ENCODE measurements around the gene UBE2F.

DNA sequence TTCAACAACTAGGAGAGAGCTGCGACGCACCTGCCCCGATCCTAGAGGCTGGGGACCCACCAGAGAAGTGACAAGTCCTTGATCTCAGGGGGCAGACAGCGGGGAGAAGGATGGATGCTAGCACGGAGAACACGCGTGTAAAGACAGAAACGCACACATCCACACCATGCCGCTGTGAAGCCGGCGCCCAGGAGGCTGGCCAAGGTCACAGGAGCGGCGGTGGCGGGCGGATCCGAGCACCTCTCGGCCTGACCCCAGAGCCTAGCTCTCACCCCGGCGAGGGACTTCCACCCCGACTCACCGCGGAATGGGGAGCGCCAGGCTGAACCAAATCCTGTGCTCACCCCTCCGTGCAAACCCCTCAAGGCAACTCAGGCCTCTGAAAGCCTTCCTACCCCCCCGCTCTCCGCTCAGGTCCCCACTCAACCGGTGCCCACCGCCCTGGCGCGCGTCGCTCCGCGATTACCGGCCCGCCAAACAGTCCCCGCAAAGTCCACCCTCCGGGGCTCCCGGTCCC is 533 bp upstream of the LRRFIP1 start:
- RRBS = 16% methylated on average over 16 of the region's 39 CpGs

DNA sequence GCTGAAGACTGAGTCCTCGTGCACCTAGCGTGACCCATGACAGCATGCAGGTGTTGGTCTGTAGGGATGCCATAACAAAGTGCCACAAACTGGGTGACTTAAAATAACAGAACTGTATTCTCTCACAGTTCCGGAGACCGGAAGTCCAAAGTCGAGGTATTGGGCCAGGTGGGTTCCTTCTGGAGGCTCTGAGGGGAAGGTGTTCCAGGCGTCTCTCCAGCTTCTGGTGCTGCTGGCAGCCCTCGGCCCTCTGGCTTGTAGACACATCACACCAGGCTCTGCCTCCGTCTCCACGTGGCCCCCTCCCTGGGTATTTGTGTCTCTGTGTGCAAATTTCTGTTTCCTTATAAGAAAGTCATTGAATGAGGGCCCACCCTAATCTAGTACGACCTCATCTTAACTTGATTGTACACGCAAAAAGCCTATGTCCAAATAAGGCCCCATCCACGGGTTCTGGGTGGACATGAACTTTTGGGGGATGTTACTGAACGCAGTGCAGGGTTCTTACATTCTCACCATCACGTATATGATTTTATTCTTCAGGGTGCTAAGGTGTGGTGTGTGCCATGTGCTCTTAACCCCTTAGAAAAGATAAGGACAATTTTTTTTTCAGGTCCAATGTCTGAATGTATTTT is 34.6 kb downstream of the LRRFIP1 start:
- RRBS = no CpG with 5 or more reads among the region's 14 CpGs

DNA sequence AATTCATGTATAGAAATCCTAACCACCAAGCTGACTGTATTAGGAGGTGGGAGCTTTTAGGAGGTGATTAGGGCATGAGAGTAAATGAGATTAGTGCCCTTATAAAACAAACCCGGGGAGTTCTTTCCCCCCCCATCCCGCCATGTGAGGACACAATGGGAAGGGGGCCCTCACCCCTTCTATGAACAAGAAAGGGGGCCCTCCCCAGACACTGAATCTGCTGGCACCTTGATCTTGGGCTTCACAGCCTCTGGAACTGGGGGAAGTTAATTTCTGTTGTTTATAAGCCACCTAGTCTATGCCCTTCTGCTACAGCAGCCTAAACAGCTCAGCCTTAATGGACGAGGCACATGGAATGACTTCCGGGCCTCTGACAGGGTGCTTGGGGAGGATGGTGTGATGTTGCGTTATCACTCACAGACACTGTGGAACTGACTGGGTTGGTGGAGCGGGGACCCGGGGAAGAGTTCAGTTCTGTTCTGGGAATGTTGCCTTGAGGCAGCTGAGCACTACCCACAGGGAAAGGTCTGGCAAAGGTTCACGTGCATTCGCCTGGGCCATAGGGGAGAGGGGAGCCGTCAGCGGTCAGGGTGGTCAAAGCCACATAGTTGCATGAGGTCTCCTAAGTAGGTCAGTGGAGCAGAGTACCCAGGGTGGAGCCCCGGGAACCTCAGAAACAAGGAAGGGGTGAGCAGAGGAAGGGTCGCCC is 36.1 kb downstream of the LRRFIP1 start:
- RRBS = 74% methylated on average over 3 of the region's 13 CpGs

DNA sequence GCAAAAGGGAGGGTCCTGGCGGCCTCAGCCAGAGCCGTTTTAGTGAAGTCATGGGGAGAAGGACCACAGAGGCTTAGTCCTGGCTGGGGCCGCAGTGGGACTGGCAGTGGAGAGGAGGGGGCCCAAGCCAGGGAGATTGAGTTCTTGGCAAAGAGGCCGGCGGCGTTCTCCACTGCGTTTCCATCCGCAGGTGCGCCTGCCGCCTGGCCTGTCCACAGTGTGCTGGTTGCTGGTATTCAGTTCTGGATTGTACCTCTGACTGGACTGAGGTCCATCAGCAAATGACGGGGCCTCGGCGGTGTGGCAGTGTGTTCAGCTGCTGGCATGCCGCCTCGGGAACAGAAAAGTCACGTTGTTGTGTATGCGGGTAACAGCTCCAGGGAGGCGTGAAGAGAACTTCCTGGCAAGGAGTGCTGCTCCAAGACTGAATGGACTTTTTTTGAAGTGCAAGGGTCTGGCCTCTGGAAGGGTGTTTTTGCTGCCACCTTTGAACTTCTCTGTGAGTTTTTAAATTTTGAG is 36.8 kb downstream of the LRRFIP1 start:
- RRBS = no CpG with 5 or more reads among the region's 18 CpGs

- RRBS = 1% methylated on average over 26 of the region's 89 CpGs
These were observed 64.7 kb downstream of the LRRFIP1 start for GRCh38 chr2:237691989-237692658.

DNA sequence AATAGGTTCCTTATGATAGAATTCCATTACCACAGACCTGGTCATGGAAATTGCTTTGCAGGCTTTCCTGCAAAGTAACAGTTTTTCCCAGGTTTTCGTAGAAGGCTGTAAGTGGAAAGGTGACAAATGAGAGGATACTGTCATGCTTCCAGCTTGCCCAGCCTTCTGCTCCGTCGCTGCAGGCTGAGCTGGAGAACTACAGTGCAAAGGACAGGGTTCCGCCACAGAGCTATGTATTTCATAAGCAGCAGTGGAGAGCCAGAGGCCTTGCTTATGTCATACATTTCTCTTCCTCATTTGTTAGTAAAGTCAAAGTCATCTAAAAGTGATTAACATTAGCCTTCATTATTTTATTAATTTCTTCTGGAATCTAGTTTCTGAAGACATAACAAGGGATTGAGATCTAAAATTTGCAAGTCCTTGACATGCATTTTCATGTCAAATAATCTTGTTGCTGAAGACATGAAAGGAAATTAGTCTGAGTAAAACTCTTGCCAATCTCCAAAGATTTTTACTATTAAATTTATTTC is 72.9 kb upstream of the RBM44 start:
- RRBS = no CpG with 5 or more reads among the region's 4 CpGs

GRCh38 chr2:237740786-237741076 is 57.8 kb upstream of the RBM44 start:
- RRBS = no CpG with 5 or more reads among the region's 5 CpGs

- RRBS = no CpG with 5 or more reads among the region's 9 CpGs
These were observed 43.0 kb upstream of the RBM44 start for GRCh38 chr2:237755415-237756075.

DNA sequence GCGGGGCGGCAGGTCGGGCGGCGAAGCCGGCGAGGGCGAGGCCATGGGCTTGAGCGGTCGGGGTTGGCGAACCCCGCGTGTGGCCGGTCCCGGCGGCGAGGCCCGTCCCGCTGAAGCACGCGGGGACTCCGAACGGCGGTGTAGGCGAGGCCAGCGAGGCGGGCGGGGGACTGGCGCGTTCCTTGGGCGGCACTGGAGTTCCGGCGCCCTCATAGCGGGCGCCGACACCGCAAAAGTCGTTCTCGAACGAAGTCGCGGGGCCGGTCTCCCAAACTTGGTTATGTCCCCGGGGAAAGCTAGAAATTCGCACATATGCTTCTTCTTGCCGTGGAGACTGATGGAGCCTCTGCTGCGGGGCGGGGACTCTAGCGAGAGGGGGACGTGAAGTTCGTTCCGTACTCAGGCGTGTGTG is 306 bp downstream of the RBM44 start:
- RRBS = 66% methylated on average over 21 of the region's 53 CpGs

GRCh38 chr2:237864950-237865840 is 5.8 kb downstream of the RAMP1 start:
- RRBS = no CpG with 5 or more reads among the region's 12 CpGs

DNA sequence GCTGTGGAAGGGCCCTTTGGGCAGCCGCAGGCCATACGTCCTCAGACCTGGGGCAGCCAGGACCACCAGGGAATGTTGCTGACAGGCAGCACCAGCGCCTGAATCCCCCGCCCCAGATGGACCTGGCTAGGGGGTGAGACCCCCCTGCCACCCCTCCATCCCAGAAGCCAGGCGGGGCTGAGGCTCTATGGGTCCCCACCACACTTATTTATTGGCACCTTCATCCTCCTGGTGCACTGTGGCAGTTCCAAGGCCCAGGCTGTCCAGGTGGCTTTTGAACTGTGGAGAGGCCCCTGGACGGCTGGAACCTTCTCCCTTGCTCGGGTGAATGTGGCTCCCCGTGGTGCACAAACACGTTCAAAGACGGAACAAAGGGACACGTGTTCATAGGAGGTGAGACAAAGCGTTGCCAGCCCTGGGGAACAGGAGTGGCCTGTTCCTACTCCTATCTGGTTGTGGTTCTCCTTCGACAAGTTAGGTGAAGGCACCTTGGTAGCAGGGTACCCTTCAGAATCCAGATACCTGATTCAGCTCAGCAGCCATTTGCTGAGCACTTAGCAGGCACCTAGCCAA is 35.1 kb downstream of the RAMP1 start:
- RRBS = no CpG with 5 or more reads among the region's 13 CpGs

DNA sequence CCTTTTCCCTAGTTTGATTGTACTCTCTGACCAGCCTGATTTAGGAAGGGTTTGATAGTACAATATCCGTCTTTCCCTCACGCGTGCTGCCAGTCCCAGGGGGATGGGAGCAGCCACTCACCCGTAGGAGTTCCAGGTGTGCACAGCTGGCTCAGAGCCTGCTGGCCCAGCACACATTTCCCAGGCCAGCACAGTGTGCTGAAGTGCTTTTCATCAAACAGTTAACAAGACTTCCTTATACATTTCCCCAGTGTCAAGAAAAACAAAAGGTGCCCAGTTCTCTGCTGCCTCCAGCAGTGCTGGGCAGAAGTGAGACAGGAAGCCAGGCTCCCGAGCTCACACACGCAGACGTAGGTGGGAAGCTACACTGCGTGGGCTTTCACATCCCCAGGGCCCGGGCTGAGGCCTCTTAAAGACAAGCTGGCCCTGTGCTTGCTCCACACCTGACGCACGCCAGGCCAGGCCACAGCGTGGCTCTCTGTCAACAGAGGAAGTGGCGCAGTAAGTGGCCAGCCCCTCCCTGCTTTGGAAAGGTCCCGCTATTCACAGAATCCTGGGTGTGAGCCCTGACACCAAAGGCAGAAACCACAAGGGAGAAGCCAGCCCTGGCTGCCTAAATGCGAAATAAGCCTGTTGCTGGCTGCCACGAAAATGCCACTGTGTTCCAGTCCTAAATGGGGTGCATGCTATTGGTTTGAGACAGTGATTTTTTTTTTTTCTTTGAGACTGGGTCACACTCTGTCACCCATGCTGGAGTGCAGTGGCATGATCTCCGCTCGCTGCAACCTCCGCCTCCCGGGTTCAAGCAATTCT is 39.1 kb downstream of the RAMP1 start:
- RRBS = no CpG with 5 or more reads among the region's 20 CpGs

GRCh38 chr2:237922422-237923312 is 44.1 kb upstream of the UBE2F start:
- RRBS = 55% methylated on average over 2 of the region's 17 CpGs

DNA sequence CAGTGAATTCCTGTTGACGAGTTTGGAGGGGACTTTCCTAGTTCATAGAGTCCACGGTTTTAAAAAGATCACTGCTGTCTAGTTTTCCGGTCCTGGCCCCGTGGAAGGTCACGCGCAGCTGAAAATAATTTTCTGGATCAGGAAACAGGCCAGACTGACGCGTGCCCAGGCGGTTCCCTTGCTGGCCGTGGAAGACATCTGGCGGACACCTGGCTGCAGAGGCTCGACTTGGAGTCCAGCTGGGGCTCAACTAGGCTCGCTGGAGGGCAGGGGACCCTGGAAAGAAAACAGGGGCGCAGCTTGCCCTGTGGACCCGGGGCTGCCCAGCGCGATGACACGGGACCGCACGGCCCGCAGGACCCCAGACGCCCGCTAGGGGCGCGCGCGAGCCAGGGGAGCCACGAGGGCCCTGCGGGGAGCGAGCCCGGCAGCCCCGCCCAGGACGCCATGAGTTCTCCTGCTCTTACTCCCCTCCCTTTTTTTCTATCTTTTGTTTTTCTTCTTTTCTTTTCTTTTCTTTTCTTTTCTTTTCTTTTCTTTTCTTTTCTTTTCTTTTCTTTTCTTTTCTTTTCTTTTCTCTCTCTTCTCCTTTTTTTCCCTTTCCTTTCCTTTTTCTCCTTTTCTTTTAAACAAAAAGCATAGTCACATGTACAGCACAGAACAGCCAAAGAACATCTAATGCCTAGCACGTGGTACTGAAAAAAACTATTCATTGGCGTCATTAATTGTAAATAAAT is 43.2 kb upstream of the UBE2F start:
- RRBS = no CpG with 5 or more reads among the region's 35 CpGs

DNA sequence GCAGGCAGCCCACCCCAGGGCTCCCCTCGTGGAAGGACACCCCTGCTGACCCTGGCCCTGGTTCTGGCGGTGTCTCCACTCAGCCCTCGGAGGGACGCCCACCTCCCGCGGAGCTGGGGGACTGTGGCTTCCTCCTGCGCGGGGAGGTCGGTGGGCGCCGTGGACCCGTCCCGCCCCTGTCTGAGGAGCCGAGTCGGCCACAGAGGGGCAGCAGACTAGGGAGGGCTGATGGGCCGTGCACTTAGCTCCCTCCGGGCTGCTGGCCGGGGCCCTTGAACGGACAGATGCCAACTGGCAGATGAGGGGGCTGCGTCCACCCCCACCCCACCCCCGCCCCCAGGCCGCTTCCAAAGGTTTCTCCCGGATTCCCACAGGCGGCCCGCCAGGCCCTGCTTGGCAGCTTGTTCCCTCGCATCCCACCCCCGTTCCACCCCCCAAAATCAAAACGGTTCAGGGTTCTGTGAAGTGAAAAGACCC is 10.4 kb upstream of the UBE2F start:
- RRBS = no CpG with 5 or more reads among the region's 28 CpGs

DNA sequence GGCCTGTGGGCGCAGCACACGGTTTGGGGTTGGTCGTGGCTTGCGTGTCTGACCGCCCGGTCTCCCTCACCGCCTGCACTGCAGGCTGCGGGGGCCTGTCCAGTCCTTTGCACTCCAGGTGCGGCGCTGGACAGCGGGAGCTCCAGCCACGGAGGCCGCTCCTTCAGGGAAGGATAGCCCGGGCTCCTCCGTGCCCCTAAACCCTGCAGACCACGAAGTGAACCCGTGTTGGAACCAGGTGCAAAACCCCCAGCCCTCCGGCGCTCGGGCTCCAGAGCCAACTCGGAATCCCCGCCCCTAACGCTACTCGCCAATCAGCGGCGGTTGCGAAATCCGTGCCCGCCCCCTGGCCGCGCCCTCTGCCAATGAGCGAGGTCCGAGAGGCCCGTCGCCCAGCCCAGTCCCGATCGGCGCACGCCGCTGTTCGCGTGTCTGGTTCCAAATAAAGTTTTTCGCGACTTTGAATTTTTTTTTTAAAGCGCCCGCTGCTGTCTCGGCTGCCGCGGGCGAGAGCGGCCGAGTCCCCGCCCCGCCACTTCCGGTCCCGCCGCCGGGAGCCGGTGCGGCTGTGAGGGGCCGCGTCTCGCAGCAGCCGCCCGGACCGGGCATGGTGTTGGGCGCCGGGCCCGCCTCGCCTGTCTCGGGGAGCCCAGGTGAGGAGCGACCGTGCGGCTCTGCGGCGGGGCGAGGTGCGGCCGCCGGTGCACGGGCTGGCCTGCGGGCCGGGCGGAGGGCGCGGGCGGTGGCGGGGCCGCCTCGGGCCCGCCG is at the start of gene UBE2F:
TSS of gene UBE2F (plus strand) at position 535 of the 768 bp plus-strand sequence.
- RRBS = 1% methylated on average over 34 of the region's 92 CpGs

GRCh38 chr2:238199639-238200186 is 3.8 kb downstream of the ILKAP start:
- RRBS = no CpG with 5 or more reads among the region's 7 CpGs

GRCh38 chr2:238288743-238289864 is 694 bp upstream of the PER2 start:
- RRBS = 2% methylated on average over 5 of the region's 98 CpGs

DNA sequence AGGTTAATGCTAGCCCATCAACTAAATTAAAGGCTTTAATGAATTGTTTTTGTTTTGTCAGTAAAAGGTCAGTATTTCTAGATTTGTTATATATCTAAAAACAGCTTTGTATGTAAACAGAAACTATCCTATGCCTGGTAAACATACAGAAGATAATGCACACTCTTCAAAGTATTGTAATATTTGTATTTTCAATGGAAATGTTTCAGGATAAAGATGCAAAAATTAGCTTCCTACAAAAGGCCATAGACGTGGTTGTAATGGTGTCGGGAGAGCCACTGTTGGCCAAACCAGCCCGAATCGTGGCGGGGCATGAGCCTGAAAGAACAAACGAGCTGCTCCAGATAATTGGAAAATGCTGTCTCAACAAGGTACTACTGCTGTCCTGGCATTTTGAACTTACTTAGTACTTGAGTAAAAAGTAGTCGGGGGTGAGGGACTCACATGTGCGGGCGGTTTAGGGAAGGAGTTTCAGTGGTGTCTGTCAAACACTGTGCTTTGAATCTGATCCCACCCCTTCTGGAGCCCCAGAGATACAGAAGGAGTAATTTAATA is 5.4 kb downstream of the TRAF3IP1 start:
- RRBS = no CpG with 5 or more reads among the region's 9 CpGs

DNA sequence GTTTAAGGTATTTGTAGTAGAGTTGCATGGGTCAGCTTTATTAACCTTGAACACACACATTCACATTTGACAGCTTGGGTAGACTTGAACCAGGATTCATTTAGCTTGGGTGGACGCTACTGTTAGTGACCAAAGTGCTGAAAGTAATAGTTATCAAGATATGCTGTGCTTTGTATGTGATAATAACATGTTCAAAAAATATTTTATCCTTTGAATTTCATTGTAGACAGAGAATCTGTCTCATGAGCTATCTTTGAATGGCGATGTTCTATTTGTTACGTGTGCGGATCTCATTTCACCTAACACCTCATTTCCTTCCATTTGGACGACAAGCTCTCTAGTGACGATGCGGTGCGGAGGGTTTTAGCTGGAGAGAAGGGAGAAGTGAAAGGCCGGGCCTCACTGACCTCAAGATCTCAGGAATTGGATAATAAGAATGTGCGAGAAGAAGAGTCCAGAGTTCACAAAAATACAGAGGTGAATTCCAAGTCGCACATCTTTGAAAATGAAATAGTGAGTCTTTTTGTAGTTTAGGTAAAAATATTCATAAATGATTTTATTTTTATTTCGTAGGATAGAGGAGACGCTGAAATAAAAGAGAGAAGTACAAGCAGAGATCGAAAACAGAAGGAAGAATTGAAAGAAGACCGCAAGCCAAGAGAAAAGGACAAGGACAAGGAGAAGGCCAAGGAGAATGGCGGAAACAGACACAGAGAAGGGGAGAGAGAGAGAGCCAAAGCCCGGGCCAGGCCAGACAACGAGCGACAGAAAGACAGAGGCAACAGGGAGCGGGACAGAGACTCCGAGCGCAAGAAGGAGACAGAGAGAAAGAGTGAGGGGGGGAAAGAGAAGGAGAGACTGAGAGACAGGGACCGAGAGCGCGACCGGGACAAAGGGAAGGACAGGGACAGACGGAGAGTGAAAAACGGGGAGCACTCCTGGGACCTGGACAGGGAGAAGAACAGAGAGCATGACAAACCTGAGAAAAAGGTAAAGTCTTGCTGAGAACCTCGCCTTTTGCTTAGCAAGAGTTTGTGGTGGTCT is 8.4 kb downstream of the TRAF3IP1 start:
- RRBS = 72% methylated on average over 1 of the region's 29 CpGs

All from AG09319 (cell line).